SJSA1 (cell line): ENCODE results near the genes SEMA4B, TTLL13 and CRTC3.

- RAMPAGE, long total RNA = no peak
These were observed 10.6 kb upstream of the ANPEP start for GRCh38 chr15:89825189-89825678.

DNA sequence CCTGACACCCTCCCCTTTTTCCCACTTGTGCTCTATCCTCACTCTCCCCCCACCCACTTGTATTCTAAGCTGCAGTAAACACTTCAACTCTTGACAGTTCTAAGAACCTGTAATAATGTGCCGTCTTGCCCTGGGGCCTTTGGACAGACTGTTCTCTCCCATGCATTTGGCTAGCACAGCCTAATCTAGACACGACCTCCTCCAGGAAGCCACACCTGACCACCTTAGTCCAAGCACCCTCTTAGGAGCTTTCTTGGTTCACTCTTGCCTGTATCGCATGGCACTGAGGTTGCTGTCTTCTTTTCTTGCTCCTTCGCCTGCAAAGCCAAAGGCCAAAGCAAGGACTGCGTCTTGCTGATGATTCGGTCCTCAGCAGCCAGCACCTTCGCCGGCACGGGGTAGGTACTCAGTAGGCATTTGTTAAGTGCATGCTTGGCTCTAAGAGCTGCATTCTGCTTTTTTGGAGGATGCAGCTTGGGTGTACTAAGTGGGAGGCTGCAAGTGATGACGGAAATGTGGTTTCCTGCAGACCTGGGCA, 2.1 kb upstream of the ZNF710 start:
- RAMPAGE, long total RNA = no peak

GRCh38 chr15:90063186-90064317, 38.7 kb downstream of the IDH2 start:
- RAMPAGE, long total RNA = no peak

DNA sequence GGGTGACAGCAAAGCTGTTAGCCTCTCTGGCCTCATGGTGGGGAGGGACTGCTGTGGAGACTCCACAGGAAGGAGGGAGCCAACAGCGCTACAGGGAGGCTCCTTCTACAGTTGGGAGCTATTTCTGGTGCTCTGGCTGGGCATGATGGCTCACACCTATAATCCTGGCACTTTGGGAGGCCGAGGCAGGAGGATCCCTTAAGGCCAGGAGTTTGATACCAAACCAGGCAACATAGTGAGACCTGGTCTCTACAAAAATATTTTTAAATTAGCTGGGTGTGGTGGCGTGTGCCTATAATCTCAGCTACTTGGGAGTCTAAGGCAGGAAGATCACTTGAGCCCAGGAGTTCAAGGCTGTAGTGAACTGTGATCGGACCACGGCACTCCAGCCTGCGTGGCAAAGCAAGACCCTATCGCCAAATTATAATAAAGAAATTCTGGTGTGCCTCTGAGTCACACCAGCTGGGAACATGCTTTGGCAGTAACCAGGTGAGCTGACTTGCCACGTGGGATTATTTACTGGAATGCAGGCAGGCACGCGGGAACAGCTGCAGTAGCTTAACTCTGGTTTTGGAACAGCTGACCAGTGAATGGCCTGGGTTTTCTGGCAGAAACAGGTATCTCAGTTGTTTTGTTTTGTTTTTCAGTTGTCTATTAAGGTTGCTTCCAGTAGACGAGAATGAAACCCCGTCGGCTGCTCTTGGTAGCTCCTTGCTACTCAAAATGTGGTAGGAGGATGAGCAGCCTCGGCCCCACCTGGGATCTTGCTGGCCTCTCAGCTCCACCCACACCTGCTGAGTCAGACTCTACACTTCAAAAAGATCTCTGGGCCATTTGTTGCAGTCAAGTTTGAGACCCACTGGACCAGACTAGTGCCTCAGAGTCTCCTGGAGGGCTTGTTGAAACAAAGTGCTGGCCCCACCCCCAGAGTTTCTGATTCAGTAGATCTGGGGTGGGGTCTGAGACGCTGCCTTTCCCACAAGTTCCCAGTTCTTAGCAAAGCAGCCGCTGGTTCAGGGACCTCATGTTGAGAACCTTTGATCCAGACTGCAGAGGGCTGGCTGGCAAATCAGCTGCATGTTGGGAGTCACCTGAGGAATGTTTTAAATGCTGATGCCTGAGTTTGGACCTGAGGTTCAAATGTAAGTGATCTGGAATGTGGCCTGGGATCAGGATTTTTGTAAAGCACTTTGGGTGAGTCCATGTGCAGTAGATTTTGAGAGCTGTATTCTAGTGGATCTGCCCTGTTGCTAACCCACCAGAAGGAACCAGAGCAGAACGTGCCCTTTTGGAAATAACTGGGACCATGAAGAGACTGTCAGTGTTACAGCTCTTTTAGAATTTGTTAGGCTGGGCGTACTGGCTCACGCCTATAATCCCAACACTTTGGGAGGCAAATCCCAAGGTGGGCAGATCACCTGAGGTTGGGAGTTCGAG, 26.6 kb downstream of the IDH2 start:
- RAMPAGE, long total RNA = no peak

DNA sequence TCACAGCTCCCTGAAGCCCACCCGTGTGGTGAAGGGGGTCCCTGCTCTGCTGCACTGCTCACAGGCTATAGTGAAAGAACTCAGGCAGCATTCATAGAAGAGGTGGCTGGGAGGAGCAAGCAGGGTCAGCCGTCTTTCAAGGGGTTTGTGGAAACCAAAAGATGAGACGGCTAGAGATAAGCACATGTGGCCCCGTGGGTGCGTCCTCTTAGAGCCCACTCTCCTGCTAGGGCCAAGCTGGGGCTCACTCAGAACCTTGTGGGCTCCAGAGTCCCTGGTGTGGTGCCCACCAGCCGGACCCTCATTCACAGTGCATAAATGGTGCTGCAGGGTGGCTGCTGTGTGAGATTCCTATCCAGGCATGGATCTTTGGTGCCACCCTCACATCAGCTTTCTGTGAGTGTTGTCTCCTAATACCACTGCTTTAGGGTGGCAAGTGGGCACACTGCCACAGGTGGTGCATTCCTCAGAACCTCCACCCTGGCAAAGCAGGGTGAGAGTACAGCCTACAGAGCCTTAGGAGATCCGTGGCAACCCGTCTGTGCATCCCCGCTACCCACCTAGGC, 11.2 kb upstream of the SEMA4B start:
- RAMPAGE, long total RNA = no peak

- RAMPAGE, long total RNA = no peak
These were observed at the start of gene SEMA4B for GRCh38 chr15:90200595-90201833. Gene SEMA4B (plus strand): TSS chr15:90201330.

DNA sequence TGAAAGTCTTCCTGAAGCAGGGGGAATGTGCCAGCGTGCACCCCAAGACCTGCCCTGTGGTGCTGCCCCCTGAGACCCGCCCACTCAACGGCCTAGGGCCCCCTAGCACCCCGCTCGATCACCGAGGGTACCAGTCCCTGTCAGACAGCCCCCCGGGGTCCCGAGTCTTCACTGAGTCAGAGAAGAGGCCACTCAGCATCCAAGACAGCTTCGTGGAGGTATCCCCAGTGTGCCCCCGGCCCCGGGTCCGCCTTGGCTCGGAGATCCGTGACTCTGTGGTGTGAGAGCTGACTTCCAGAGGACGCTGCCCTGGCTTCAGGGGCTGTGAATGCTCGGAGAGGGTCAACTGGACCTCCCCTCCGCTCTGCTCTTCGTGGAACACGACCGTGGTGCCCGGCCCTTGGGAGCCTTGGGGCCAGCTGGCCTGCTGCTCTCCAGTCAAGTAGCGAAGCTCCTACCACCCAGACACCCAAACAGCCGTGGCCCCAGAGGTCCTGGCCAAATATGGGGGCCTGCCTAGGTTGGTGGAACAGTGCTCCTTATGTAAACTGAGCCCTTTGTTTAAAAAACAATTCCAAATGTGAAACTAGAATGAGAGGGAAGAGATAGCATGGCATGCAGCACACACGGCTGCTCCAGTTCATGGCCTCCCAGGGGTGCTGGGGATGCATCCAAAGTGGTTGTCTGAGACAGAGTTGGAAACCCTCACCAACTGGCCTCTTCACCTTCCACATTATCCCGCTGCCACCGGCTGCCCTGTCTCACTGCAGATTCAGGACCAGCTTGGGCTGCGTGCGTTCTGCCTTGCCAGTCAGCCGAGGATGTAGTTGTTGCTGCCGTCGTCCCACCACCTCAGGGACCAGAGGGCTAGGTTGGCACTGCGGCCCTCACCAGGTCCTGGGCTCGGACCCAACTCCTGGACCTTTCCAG, 5.1 kb downstream of the CIB1 start:
- RAMPAGE, long total RNA = no peak

GRCh38 chr15:90249291-90249905, at the start of gene TTLL13:
Gene TTLL13 (plus strand): TSS chr15:90249556.
- RAMPAGE, long total RNA = no peak

DNA sequence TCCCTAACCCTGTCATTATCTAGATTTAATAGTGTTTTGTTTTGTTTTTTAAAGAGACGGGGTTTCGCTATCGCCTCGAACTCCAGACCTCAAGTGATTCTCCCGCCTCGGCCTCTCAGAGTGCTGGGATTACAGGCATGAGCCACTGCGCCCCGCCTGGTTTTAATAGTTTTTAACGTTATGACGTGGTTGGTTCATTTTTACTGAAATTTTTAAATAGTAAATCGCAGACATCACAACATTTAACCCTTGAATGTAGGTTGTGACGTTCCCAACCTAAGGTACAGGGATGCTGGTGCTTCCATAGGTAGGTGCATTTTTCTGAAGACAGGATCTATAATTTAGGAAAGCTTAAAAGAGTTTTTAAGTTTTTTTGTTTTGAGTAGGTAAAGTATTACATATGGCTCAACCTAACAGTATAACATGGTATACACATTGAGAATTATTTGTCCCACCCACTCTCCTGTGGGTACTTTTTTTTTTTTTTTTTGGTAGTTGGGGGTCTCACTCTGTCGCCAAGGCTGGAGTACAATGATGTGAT, 1.2 kb downstream of the NGRN start:
- RAMPAGE, long total RNA = no peak

DNA sequence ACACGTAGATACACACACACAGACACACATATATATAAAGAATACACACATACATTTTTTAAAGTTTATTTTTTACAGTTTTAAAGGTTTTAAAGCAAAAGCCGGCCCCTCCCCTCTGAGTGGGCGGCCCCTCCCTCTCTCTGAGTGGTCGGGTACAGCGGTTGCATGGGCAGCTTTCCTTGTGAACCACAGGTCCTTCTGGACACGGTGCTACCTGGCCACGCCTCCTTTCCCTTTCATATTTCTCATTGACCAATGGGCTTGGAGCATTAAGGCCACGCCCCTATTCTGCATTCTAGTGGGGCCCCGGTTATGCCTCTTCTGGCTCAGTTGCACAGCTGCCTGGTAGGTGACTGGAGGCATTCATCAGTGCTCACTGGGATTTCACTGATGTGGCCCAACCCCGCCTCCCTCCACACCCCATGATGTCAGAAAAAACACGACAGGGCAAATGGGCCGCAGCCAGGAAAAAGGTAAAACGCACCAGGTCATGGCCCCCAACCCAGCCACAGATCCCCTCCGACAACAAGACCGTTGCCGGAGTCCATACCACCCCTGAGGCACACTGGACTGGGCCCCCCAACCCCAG, 26.2 kb downstream of the NGRN start:
- RAMPAGE, long total RNA = no peak

GRCh38 chr15:90352596-90353105, 567 bp downstream of the ZNF774 start:
- RAMPAGE, long total RNA = no peak

- RAMPAGE, long total RNA = no peak
These were observed 465 bp upstream of the IQGAP1 start for GRCh38 chr15:90387471-90388083.

DNA sequence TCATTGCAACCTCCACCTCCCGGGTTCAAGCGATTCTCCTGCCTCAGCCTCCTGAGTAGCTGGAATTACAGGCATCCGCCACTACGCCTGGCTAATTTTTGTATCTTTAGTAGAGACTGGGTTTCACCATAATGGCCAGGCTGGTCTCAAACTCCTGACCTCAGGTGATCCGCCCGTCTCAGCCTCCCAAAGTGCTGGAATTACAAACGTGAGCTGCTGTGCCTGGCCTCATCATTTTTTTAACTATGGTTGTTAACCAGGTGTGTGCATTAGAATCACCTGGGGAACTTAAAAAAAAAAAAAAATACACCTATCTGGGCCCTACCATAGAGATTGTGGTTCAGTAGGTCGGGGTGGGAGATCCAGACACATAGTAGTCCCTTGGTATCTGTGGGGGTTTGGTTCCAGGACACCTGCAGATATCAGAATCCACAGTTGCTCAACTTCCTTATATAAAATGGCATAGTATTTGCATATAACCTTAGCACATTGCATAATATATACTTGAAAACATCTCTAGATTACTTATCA, 4.8 kb downstream of the IQGAP1 start:
- RAMPAGE, long total RNA = no peak

DNA sequence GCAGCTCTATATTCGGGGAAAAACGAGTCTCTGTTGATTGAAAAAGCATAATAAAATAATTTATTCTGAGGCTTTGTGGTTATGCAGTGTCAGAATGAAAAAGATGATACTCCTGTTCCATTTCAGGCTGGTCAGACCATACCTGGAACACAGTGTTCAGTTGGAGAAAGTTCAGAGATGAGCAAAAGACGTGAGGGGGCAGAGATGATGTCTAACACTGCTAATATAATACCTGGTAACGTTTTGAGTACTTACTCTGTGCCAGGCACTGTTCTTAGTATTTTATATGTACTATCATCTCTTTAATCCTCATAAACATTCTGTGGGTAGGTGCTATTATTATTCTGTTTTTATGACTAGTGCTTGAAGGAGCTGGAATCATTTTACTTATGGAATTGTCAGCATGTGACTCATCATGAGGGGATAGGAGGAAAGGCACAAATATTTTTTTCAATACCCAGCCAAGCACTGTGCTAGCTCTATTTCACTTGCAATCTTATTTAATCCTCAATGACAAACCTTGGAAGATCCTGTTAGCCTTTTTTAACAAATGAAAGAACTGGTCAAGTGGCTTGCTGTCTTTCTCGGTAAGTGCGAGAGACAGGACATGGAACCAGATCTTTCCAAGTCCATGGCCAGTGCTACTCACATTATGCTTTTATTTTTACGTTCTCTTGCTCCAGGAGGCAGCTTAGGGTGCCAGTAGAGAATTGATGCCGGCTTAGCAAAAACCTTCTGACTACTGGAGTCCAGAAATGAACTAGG, 31.9 kb downstream of the IQGAP1 start:
- RAMPAGE, long total RNA = no peak

DNA sequence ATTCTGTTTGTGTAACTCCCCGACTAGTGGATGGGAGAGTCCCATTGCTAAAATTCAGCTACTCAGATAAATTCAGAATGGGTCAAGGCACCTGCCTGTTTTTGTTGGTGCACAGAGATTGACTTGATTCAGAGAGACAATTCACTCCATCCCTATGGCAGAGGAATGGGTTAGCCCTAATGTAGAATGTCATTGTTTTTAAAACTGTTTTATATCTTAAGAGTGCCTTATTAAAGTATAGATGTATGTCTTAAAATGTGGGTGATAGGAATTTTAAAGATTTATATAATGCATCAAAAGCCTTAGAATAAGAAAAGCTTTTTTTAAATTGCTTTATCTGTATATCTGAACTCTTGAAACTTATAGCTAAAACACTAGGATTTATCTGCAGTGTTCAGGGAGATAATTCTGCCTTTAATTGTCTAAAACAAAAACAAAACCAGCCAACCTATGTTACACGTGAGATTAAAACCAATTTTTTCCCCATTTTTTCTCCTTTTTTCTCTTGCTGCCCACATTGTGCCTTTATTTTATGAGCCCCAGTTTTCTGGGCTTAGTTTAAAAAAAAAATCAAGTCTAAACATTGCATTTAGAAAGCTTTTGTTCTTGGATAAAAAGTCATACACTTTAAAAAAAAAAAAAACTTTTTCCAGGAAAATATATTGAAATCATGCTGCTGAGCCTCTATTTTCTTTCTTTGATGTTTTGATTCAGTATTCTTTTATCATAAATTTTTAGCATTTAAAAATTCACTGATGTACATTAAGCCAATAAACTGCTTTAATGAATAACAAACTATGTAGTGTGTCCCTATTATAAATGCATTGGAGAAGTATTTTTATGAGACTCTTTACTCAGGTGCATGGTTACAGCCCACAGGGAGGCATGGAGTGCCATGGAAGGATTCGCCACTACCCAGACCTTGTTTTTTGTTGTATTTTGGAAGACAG, 28.7 kb upstream of the CRTC3 start:
- RAMPAGE, long total RNA = no peak

- RAMPAGE, long total RNA = no peak
These were observed at the start of gene CRTC3 for GRCh38 chr15:90529735-90530748. Gene CRTC3 (plus strand): TSS chr15:90529923.

- RAMPAGE, long total RNA = no peak
These were observed 4.0 kb downstream of the CRTC3 start for GRCh38 chr15:90533660-90534229.

- RAMPAGE, long total RNA = no peak
These were observed 21.3 kb downstream of the CRTC3 start for GRCh38 chr15:90550906-90551482.

GRCh38 chr15:90611174-90611625, 81.5 kb downstream of the CRTC3 start:
- RAMPAGE, long total RNA = no peak

DNA sequence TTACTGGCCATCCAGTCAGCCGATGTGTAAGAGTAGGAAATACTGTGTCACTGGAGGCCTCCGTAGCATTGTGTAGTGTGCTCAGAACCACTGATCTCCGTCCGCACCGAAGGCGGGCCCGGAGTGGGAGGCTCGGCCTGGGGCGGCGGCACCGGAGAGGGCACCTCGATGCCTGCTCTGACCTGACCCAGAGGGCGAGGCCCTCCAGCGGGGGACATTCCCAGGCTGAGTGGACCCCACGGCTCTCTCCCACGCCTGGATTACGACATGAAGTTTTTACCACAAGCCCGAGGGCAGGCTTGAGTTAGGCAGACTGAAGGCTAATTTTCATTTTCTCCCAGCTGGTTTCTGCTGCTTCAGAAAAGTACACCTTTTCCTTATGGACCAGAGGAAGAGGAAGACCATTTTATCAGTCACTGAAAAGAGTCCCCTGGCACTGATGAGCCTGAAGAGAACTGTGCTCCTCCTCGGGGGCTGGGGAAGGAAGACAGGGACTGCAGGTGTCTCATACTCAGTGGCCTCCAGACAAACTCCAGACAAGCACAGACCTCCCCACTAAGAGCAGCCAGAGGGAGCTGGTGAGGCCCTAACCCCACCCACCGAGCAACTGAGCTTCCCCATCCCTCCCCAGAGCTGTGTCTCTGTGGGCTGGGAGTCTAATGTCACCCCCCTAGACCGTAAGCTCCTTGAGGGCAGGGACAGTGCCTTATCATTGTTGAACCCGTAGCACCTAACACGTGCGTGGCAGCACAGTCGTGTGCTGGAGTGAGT, 74.5 kb upstream of the BLM start:
- RAMPAGE, long total RNA = no peak